Temporal lobe (tissue), 2 donors: Measurements from ENCODE around the gene CCDC91.

DNA sequence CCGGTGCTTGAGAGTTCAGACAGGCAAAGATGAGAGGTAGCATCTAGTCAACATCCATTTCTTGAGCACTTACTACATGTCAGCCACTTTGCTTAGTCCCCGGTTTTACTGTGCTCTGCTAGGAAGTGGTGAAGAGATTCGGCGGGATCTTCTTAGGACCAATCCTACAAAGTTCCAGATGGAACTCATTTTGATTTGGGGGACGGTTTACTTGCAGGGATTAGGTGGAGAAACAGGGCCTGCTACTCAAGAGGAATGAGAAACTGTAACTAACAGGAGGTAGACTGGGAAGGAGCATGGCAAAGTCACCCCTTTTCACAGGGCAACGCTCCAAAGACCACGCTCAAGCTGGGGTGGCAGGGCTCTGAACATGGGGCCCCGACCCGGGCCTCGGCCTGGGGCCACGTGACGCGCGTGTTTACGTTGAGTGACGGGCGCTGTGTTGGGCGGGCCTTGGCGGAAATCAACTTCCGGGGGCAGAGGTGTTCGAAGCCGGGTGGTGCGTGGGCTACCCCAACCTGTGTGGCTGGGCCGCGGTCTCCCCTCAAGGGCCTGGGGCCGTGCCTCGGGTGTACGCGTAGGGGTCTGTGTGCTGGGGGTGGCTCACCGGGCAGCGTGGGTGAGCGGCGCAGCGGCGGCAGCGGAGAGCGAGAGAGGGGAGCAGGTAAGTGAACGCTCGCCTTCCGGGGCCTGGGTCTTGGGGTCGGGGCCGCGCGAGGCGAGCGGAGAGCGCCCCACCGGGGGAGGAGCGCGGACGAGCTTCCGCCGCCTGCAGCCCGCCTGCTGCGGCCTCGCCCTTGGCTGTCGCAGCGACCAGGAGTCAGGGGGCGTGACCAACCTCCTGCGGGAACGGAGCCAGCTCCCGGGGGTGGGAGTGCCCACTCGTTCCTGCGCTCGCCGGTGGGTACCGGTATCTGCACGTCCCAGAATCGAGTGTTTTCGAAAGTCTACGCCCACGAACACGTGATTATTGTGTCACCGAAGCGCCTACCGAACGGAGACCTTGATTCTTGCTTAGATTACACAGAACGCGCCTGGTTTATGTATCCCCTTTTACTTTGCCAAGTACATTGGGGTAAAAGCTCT is at the start of gene CCDC91:
Gene CCDC91 (plus strand): TSS at position 479 of the 1,086 bp plus-strand sequence.
- RAMPAGE, long total RNA, result no peak

GRCh38 chr12:28772015-28772270 is 377.1 kb upstream of the FAR2 start:
- RAMPAGE, long total RNA, result no peak

DNA sequence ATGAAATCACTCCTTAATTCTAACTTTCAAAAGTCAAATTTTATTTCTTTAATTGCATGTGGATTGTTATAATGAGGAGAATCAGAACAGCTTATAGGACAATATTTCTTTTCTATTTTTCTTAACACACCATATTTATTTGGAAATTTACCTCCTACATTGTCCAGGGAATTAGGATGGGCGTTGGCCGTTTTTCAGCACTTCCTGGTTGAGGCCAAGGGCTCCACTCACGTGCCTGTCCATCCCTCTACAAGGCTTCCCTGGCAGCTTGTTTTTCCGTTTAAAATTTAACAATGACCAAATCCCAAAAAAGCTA is 1.1 kb upstream of the FAR2 start:
- RAMPAGE, long total RNA, result no peak

DNA sequence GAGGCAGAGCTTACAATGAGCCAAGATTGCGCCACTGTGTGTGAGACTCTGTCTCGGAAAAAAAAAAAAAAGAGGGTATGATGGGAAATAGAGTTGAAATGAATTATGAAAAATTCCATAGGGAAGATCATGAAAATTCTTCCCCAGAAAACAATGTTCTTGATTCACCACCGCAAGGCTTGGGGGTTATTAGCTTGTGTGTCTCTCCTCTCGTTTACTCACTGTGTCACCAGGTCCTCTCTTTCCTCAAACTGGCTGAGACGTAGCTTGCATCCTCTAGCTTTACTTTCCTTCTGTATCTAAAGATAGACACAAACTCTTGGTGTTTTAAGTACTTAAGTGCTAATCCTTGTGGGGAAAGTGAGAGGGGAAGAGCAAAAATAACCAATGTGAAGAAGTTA is 10.4 kb downstream of the FAR2 start:
- RAMPAGE, long total RNA, result no peak

DNA sequence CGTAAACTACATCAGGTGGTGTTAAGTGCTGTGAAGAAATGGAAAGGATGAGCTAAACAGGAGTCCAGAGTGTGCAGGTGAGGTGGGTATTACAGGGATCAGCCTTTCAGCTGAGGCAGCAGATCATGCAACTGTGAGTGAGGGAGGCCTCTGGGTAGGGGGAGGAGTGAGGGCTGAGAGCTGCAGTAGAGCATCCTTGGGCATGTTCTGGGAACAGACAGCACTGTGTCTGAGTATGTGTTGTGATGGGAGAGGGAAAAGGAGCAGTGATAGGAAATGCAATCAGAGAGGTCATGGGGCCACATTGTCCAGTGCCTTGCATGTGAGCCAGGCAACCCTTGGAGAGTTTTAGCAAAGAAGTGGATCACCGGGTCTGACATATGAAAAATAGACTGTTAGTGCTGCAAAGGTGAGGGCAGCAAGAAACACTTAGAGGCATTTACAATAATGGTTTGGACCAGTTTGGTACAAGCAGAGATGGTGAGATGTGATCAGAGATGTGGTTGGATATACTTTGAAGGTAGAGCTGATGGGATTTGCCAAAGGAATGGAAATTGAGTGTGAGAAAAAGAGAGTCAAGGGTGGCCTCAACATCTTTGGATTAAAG is 81.2 kb downstream of the FAR2 start:
- RAMPAGE, long total RNA, result no peak

- RAMPAGE, long total RNA, result no peak
Observed at GRCh38 chr12:29389082-29390007, 8.4 kb upstream of the ERGIC2 start.

GRCh38 chr12:29547175-29547449 is 49.6 kb upstream of the OVCH1 start:
- RAMPAGE, long total RNA, result no peak

GRCh38 chr12:29561934-29562710 is 64.6 kb upstream of the OVCH1 start:
- RAMPAGE, long total RNA, result no peak

DNA sequence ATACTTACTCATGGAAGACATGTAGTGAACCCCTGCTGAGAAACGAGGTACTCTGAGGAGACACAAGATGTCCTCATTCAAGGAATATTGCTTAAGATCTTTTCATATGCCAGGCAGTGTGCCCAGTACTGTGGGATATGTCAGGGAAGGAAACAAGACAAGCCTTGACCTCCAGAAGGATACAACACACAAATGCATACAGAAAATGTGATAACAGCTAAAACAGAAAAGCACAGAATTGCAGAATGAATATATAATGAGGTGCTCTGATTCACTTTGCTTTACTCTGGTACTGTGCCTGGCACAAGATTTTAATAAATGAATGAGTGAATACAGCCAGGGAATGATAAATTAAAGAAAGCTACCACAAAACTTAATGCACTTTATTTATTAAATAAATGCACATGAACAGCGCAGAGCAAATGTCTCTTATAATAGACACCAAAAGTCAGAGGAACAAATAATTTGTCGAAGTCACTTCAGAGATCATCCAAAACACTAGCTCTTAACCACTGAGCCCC is 75.7 kb downstream of the TMTC1 start:
- RAMPAGE, long total RNA, result no peak

GRCh38 chr12:29710167-29710628 is 73.5 kb downstream of the TMTC1 start:
- RAMPAGE, long total RNA, result no peak

DNA sequence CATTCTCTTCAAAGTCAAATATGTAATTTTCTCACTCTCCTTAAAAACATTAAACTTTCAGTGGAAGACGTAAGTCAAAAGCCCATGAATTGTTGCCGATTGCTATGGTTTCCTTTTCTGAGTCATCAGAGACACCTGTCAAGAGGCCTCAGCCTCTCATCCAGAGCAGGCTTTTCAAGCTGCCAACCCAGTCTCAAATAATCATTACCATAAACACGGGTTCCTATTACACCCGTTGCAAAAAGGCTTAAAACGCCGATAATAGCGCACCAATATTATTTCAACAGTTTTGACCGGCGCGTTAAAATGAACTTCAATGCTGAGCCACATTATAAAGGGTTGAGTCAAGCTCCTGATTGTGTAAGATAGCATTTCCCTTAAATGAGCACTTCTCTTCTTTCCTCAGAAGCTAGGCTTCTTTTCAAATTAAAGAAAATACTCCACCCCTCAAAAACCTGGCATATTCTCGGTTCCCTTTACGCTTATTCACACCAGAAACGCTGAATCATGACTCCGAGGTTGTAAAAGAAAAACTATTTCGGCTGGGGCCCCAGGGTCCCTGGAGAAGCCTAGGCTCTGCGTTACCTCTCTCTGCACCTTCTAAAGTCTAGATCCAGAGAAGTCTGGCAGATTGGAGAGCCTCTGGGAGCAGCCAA is 1.4 kb downstream of the TMTC1 start:
- RAMPAGE, long total RNA, result no peak

GRCh38 chr12:30694862-30695246 is 815 bp downstream of the IPO8 start:
- RAMPAGE, long total RNA, result no peak

- RAMPAGE, long total RNA, result no peak
Observed at GRCh38 chr12:31005776-31006376, 67.8 kb upstream of the DDX11 start.

DNA sequence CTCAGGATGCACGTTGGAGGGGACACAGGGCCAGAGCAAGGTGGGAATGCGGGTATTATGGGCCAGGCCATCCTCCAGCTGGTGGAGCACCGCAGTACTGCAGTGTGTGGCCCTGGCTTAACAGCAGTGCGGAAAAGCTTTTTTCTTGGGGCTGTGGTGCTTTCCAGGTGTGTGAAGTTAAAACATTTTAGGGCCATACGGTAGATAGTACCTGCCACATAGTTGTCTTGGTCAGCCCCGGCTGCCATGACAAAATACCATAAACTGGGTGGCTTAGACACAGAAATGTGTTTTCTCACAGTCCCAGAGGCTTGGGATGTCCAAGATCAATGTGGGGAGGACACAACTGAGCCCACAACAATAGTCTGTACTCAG is 938 bp downstream of the DDX11 start:
- RAMPAGE, long total RNA, result no peak

DNA sequence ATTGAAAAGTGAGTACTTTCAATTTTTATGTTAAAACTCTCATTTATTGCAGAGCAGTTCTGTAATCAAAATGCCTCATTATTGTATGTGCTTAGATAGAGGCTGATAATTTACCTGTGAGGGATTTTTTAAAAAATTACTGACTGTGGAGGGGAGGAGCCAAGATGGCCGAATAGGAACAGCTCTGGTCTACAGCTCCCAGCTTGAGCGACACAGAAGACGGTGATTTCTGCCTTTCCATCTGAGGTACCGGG is 89.2 kb downstream of the DDX11 start:
- RAMPAGE, long total RNA, result no peak

DNA sequence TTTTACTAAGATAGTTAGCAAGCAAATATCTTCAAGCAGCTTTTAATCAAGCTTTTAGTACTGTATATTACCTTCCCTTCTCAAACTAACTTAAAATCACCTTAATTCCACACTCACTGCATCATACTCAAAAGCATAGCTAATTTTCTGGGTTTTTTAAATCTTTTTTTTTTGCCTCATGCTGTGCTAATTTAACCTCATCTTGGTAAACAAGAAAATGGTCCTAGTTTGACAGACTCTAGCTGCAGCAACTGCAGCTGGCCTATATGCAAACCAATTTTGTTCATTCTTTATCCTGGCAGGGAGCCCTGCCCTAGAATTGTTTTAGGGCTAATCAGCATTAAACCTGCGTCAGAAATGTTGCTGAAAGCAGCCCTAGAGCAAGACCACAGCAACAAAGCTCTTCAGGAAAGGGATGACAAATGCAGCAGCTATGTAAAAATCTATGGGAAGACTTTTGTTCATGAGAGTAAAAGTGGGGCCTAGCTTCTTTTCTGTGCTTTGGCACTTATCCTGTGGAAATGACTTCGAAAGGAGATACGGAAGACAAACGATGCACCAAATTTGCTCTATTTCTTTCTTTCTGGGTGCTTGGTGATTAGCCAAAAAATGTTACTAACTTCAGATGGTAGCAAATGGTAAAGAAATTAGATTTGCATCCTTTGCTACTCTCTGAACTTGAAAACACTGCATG is 72.2 kb downstream of the DENND5B start:
- RAMPAGE, long total RNA, result no peak

DNA sequence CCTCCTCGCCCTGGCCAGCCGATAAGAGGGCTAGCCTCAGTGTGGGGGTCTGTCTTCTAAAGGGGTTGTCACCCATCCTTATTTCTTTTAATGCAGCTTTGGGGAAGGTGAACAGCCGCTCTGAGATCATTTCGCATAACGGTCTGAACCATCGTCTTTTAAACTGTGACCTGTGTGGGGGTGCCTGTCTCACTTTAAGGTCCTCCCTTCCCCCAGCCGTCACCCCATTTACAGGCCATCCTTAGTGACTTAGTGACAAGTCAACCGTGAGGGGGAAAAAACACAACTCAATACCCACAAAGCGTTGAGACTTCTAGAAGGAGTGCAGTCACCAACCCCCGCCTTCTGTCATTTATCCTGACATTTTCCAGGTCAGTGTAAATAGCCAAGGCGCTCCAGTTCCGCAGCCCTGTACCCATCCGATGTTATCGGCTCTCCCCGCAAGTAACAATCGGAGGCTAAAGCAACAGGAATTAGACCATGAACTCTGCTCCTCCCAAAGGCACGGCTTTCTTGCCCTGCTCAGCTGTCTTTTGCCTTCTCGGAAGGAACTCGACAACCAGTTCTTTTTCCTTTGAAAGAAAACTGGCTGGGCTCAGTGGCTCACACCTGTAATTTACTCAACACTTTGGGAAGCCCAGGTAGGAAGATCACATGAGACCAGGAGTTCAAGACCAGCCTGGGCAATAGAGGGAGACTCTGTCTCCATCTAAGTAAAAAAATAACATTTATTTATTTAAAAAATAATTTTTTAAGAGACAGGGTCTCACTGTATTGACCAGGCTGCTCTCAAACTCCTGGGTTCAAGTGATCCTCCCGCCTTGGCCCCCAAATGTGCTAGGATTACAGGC is 659 bp upstream of the DENND5B start:
- RAMPAGE, long total RNA, result no peak

GRCh38 chr12:31650916-31651299 is 8.6 kb upstream of the ETFBKMT start:
- RAMPAGE, long total RNA, result no peak

DNA sequence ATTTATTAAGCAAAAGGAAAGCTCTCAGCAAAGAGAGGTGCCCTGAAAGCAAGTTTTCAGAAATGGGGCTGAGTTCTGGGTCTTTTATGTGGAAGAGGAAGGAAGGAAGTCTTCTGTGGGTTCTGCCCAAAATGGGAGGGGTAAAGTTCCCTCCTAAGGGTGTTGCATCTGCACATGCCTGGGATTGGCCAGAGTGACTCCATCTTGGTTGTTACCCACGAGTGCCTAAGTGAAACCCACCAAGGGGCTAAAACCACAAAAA is 40.6 kb upstream of the H3-5 start:
- RAMPAGE, long total RNA, result no peak

DNA sequence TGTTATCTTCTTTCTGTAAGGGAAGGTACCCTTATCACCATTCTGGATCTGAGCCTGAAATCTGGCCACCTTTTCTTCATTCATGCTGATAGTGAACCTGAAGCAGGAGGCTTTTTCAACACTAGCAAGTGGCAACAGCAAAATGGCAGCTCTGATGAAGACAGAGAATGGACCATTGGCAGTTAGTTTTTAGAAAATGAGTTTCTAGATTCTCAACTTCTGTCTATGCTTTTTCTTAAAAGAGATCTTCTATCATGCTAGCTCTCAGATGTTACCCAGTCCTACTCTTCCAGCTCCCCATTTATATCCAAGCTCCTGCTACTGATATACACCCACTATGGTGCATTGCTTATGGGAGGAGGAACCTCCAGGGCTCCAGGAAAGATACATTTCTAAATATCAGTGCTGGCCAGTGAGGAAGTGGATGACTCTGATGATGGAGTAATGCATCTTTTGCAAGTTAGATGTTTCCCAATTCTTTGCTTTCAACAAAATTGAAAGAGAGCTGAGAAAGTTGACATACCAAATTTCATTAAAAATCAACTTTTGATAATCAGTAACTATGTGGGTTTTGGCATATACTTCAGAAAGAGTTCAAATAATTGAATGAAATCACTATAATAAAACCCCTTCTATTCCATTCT is 61.3 kb upstream of the H3-5 start:
- RAMPAGE, long total RNA, result no peak